Ileum (tissue), 1 donor: Measurements from ENCODE around the gene PYDC2.

DNA sequence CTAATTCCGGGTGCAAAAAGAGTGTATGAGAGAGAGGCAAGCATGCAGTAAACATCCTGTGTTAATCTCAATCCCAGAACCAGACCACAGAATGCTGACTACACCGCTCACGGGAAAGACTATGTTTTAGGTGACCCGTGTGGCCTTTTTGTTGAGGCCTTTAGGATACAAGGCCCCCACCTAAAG lies 328 bp upstream of the CCDC50 start:
- PRO-cap: unidirectional peak, plus-strand start at position 89 of the sequence

- PRO-cap: no peak
Measured at GRCh38 chr3:191375140-191375604, 44.8 kb upstream of the UTS2B start.

- PRO-cap: no peak
Measured at GRCh38 chr3:191460723-191461305, at the start of gene PYDC2. Gene PYDC2, plus strand, starts transcription at chr3:191461163.

GRCh38 chr3:191608542-191609013 lies 147.6 kb downstream of the PYDC2 start:
- PRO-cap: unidirectional peak, minus-strand start at chr3:191608743

DNA sequence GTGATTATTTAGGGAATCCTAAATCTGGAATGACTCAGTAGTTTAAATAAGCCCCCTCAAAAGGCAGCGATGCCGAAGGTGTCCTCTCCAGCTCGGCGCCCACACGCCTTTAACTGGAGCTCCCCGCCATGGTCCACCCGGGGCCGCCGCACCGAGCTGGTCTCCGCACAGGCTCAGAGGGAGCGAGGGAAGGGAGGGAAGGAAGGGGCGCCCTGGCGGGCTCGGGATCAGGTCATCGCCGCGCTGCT lies 318.2 kb downstream of the FGF12 start:
- PRO-cap: no peak

- PRO-cap: no peak
Measured at GRCh38 chr3:192644099-192644684, 83.1 kb downstream of the FGF12 start.

GRCh38 chr3:192745075-192745566 lies 17.8 kb upstream of the FGF12 start:
- PRO-cap: no peak

DNA sequence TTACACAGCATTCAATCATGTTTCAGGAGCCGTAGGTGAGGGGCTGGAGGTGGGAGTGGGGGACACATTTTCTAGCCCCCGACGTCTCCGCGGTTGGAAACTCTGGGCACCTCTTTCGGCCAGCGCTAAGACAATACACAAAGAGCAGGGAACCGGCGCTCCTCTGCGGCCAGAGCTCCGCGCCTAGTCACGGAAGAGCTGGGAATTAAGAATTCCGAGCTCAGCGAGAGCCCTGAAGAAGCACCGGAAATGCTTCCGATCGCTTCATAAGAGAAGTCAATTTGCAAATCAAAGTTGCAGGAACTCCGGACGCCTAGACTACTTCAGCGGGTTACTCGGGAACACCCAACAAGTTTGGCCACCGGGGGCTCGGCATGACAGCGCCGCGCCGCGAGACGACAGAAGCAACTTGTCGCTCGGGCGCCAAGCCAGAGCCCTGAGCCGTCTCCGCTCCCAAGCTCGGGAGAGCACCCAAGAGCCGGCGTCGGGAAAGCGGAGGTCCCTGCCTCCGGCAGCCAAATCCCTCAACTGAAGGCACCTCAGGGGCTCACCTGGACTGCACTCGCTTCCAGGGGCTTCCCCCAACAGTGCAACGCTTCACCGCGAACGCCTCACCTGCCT lies 809 bp downstream of the MB21D2 start:
- PRO-cap: bidirectional peak, plus-strand start at position 140 of the sequence, minus-strand start at position 165 of the sequence; bidirectional peak, plus-strand start at position 291 of the sequence, minus-strand start at position 411 of the sequence; bidirectional peak, plus-strand start outside the sequence, minus-strand start at position 530 of the sequence

DNA sequence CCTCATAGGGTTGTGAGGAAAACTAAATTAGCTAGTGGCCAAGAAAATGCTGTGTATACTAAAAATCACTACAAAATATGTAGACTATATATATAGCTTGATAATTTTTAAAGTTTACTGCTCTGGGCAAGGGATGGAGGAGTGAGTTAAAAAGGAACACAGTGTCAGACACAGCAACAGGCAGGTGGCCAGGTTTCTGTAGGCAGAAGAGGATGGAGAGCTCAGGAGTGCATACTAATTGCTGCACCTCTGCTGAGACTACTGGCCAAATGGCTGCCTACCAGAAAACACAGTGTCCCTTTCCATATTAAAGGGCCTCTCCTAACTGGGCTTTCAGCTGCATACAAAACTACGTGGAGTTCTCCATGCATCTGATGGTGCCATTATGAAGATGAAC lies 1.9 kb downstream of the ATP13A4 start:
- PRO-cap: no peak

GRCh38 chr3:193554032-193554642 lies 558 bp downstream of the ATP13A4 start:
- PRO-cap: no peak

GRCh38 chr3:193743772-193744977 lies 151.2 kb downstream of the OPA1 start:
- PRO-cap: no peak

GRCh38 chr3:193772218-193772880 lies 179.3 kb downstream of the OPA1 start:
- PRO-cap: no peak

- PRO-cap: no peak
Measured at GRCh38 chr3:193828231-193829129, 235.5 kb downstream of the OPA1 start.

DNA sequence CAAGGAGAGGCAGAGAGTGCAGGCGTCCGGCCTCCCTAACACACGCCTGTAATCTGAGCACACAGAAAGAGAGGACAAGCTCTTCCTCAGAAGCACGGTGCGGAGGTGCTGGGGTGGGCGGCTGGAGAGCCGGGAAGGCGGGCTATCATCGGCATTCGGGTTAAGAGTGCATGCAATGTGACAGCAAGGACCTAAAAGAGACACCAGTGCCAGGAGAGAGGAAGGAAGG lies 238.1 kb upstream of the HES1 start:
- PRO-cap: no peak

DNA sequence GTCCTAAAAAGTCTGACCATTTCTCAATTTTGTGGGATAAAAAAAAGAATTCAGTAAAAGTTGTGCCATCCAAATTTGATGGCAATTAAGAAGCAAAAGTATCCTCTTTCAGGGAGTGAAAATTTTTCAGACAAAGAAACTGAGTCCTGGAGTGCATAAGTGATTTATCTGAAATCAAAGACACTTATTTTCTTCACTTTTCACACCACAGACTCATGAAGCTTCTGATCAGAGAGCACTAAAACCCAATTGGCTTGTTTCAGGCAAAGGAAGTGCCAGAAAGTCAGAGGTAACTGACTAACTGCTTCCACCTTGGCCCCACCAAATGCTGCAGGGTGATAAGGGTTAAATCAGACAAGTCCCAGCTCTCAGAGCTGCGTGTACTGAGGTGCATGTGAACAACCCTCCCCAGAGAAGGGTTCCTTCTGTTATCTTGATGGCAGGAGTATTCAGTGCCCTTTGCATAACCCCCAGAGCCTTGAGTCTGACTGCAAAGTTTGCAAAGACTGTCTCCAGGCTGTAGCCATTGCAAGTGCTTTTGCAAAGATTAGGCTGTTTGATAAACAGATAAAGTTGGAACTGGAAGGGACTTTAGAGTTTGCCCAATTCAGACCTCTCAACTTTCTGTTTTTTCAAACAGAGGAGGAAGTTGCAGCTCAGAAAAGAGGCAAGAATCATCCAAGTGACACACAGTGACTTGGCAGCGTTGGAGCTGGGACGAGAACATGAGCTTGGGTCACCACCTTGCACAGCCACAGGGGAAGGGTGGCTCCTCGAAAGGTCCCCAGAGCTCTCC lies 225.1 kb upstream of the HES1 start:
- PRO-cap: unidirectional peak, plus-strand start at position 692 of the sequence

GRCh38 chr3:193982129-193982696 lies 153.7 kb upstream of the HES1 start:
- PRO-cap: no peak

GRCh38 chr3:194069274-194069750 lies 66.6 kb upstream of the HES1 start:
- PRO-cap: no peak

- PRO-cap: no peak
Measured at GRCh38 chr3:194069902-194070339, 66.0 kb upstream of the HES1 start.

- PRO-cap: no peak
Measured at GRCh38 chr3:194072214-194072626, 63.7 kb upstream of the HES1 start.

- PRO-cap: no peak
Measured at GRCh38 chr3:194089321-194090227, 46.4 kb upstream of the HES1 start.